Mesothelial cell of epicardium (in vitro differentiated cells): ENCODE measurements around a stretch of chr9.

DNA sequence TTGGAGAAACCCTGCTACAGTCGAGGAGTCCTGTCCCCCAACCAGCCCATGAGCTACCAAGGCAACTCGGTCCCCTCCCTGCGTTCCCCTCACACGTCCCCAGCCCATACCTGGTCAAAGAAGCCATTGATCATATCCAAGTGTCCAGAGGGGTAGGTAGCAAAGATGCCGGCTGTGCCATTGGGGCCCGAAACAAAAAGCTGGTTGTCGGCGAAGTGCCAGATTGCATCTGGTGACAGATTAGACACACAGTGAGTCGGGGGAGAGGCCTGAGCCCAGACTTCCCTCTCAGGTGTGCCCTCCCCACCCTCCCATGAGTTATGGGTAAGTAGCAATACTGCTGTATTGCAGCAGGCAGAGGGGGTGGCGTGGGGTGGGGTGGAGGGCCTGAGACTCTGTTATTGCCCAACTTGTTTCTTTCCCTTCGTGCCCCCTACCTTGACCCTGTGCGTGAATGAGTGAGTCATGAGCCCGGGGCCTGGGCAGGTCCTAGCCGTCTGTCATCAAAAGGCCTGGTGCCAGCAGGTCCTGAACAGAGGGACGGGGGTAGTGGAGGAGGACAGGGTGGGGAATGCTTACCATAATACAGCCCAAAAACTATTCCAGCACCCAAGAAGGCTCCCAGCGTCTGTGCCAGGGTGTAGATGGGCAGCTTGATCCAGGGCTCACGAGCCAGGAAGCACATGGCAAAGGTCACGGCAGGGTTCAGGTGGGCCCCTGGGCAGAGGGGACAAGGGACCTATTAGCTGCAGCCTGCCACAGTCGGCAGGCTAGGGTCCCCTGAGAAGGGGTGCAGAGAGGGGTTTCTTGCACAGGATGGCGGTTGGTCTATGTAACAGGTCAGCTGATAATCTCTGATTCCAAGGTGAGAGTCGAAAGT lies 4.4 kb downstream of the AQP3 start:
- PRO-cap, result no peak

DNA sequence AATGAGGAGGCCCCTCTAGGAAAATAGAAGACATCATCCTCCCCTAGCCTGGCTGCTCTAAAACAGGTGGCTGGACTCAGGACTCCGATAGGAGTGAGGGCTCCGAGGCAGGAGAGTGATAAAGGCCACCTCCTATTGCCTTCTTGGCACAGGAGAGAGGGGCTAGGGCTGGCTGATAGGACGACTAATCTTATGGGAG lies 1.4 kb downstream of the AQP3 start:
- PRO-cap, result no peak

GRCh38 chr9:33452634-33453344 lies 5.4 kb upstream of the AQP3 start:
- PRO-cap, result no peak

- PRO-cap, result no peak
Measured at GRCh38 chr9:33523367-33523883, 626 bp upstream of the ANKRD18B start.

- PRO-cap, result unidirectional peak, minus-strand start at chr9:33817813; bidirectional peak, plus-strand start at chr9:33818185, minus-strand start at chr9:33817999
Measured at GRCh38 chr9:33817515-33818152, 674 bp downstream of the UBE2R2 start.

GRCh38 chr9:33934213-33934606 lies 114.5 kb downstream of the UBAP2 start:
- PRO-cap, result no peak

DNA sequence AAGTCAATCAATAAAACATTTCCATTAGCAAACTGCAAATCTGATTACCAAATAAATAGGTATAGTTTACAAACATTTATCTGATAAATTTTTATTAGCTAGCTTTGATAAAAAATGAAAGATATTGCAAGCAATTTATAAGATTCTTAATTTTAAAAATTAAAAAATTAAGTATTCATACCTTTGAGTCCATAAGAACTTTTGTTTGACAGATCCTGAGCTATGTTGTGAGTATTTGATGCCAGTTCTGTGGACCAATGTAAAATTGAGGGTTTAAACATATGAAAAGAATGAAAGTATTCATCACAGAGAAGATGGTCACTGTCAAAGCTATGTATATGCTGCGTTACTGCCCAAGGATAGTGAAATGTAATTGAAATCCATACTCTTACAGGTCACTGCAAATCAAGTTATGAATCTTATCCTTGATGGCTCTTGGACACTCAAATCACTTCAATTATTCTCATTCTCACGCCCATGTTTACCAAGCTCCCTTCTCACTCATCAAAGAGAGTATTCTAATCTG lies 85.1 kb downstream of the UBAP2 start:
- PRO-cap, result no peak

- PRO-cap, result no peak
Measured at GRCh38 chr9:33971458-33972172, 77.1 kb downstream of the UBAP2 start.

GRCh38 chr9:33972965-33973535 lies 75.6 kb downstream of the UBAP2 start:
- PRO-cap, result no peak

- PRO-cap, result no peak
Measured at GRCh38 chr9:34072435-34072940, 23.8 kb upstream of the UBAP2 start.

GRCh38 chr9:34158170-34158931 lies 20.5 kb upstream of the UBAP1 start:
- PRO-cap, result no peak

GRCh38 chr9:34171723-34172194 lies 7.1 kb upstream of the UBAP1 start:
- PRO-cap, result no peak

- PRO-cap, result no peak
Measured at GRCh38 chr9:34241129-34242074, 62.6 kb downstream of the UBAP1 start.

GRCh38 chr9:34398453-34398937 lies 885 bp upstream of the C9orf24 start:
- PRO-cap, result no peak

DNA sequence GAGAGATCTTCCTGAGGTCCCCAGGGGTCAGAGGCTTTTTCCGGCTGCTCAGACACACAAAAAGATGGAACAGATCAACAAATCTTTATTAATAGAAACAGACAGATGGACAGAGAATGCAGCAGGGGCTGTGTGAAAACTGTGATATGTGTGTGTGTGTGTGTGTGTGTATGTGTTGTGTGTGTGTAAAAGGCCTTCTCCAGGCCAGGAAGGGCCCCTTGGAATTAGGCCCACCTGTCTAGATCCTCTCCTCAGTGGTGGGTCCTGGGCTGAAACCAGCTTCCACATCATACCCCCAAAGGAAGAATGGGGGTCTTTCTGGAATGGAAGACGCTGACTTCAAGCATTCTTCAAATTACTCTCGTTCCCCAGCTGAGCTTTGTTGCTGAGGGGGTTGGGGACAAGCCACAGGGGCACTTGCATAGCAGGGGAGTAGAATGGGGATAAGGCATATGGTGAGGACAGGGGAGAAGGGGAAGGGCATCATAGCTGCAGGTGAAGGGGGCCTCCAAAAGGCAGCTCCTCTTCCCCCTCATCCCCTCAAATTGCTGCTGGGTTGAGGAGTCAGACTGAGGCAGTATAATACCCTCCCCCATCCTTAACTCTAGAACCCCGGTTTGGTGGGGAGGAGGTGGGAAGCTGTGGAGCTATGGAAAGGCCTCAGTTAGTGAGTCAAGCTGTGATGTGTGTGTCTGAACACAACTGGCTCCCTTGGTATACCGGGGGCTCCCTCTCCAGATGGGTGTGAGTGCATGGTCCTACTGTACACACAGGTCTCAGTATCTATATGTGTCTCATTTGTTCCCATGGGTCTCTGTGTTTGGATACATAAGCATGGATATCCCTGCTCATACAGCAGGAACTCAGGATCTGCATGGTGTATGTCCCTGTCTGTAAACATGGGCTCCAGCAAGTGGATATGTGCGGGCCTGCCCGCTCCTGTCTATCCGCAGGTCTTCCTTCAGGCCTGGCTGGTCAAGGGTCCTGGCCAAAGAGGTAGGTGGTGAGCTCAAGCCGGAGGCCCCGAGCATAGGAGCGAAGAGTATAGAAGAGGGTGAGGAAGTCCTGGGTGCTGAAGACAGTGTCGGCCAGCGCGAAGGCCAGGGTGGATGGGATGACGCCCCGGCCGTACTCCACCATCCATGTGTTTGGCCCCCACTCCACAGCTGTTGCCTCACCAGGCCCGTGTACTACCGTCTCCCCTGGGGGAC lies 2.5 kb downstream of the SIGMAR1 start:
- PRO-cap, result no peak

- PRO-cap, result no peak
Measured at GRCh38 chr9:34647489-34648185, 1.2 kb downstream of the GALT start.

- PRO-cap, result no peak
Measured at GRCh38 chr9:34916979-34917238, 21.3 kb upstream of the FAM205C start.

DNA sequence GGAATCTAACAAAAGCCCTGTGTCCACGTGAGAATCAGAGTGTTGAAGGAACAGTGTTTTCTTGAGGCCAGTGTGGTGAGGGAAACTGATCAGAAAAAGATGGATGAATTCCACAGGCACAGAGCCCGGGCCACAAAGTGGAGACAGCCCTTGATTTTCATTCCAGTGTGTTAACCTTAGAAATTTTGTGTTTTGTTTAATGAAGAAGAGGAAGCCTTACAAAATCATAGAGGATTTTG lies 20.2 kb upstream of the PHF24 start:
- PRO-cap, result no peak

- PRO-cap, result no peak
Measured at GRCh38 chr9:35026178-35026899, 15.7 kb upstream of the C9orf131 start.

DNA sequence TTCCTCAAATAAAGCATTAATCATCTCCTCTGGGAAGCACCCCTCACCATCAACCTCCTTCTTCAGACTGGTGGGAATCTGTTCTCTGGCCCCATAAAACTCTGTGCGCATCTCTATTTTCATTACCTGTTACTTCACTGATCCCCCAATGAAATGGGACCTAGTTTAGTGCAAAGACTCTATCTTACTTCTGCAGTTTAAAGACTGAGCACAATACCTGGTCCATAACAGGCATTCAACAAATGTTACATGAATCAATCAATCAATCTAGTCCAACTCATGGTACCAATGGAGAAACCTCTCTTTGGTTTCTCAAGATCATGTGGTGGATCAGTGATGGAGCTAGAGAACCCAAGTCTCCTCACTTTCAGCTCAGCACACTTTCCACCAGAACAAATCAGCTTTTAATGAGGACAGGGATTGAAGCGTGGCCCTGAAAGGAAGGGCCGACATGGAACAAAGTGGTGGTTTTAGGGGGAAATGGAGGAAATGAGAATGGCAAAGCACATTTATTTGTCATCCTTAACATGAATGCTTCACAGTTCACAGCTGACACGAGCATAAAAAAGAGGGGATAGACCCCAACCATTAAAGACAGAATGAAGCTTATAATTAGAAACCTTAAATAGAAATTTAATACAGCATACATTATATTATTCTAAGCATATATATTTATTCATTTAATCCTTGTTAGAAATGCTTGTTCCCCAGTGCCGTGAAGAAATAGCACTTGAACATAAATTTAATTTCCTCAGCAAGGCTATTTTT lies 1.7 kb upstream of the C9orf131 start:
- PRO-cap, result no peak